Mesenchymal stem cell of the bone marrow (primary cell): Measurements from ENCODE around the gene SALL1.

DNA sequence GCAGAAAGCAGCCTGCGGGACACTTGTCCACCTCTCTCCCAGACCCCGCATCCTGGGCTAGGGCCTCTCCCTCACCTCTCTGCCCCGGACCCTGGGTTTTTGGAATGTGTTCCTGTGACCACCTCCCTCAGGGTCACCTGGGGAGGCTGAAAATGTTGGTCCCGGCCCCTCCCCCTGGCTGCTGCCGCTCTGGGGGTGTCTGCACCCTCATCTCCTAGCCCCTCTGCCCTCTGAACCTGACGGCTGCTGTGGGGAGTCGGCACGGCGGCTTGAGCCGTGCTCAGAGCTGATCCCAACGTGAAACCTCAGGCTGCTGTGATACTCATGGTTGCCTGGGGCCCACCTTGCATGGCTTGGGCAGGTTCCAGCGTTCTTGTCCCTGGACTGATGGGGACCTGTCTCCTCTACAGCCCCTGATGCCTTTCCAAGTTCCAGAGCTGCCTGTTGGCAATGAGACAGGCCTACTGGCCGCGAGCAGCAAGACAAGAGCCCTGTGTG lies 42.8 kb downstream of the ADCY7 start:
- CAGE, long polyA plus RNA, result no peak

- CAGE, long polyA plus RNA, result no peak
Observed at GRCh38 chr16:50314006-50315191, 48.0 kb downstream of the ADCY7 start.

GRCh38 chr16:50591672-50592924 lies 43.9 kb downstream of the NKD1 start:
- CAGE, long polyA plus RNA, result no peak

- CAGE, long polyA plus RNA, result no peak
Observed at GRCh38 chr16:50776024-50776339, 34.1 kb downstream of the CYLD start.

- CAGE, long polyA plus RNA, result no peak
Observed at GRCh38 chr16:51113576-51114285, 37.3 kb downstream of the SALL1 start.

- CAGE, long polyA plus RNA, result no peak
Observed at GRCh38 chr16:51151182-51152187, at the start of gene SALL1. Gene SALL1 (minus strand): TSS chr16:51151270.

GRCh38 chr16:51184542-51185385 lies 33.7 kb upstream of the SALL1 start:
- CAGE, long polyA plus RNA, result no peak

DNA sequence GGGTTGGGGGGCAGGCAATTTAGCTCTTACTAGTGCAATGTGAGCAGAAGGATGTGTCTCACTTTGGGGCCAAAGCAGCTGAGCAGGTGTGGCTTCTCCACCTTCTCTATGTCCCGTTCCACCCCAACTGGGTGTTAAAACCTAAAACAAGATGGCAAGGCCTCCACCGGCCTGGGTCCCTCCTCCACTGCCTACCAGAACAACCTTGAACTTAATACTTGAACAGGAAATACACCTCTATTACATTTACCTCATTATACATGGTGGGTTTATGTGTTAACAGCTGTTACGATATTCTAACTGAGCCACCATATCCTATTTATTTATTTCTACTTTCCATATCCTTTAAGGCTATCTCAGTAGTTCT lies 52.7 kb downstream of the TOX3 start:
- CAGE, long polyA plus RNA, result no peak

GRCh38 chr16:52498518-52499061 lies 48.4 kb downstream of the TOX3 start:
- CAGE, long polyA plus RNA, result no peak

- CAGE, long polyA plus RNA, result no peak
Observed at GRCh38 chr16:52611753-52612530, 65.0 kb upstream of the TOX3 start.

GRCh38 chr16:53065514-53066038 lies 10.8 kb downstream of the CHD9 start:
- CAGE, long polyA plus RNA, result no peak

DNA sequence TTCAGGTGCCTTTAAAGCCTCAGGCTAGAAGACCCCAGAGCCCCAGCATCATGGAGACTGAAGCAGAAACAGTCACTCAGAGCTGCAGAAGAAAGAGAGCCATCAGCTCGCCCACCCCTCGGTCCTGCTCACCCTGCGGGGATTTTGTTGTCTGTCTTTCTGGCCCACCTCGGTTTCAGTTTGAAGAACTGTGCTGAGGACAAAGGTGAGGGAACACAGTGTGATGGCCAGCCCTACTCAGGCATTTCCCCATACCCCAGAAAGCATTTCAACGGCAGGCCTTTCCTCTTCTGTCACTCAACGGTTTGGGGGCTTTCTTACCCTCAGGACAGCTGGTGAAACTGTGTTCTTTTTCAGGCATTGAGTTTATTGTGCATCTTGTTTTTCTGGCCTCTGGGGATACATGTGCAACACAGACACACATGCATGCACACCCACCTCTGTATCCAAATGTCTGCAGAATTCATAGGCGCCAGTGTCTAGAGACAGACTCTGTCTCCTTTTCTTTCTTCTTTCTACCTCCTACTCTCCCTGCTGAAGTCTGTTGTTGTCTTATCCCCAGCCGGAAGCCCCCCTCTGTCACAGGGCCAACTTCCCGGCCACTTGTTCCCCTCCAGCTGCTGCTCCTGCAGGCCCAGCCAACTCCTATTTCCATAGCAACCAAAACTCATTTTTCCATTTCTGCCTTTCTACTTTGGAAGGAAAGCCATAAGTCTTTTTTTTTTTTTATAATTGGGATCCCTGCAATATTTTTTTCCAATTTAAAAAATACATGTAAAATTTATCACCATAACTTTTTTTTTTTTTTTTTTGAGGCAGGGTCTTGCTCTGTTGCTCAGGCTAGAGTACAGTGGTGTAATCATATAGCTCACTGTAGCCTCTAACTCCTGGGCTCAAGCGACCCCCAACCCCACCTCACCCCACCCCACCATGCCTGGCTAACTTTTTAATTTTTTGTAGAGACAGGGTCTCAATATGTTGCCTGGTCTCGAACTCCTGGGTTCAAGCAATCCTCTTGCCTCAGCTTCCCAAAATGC lies 17.1 kb downstream of the CHD9 start:
- CAGE, long polyA plus RNA, result no peak

DNA sequence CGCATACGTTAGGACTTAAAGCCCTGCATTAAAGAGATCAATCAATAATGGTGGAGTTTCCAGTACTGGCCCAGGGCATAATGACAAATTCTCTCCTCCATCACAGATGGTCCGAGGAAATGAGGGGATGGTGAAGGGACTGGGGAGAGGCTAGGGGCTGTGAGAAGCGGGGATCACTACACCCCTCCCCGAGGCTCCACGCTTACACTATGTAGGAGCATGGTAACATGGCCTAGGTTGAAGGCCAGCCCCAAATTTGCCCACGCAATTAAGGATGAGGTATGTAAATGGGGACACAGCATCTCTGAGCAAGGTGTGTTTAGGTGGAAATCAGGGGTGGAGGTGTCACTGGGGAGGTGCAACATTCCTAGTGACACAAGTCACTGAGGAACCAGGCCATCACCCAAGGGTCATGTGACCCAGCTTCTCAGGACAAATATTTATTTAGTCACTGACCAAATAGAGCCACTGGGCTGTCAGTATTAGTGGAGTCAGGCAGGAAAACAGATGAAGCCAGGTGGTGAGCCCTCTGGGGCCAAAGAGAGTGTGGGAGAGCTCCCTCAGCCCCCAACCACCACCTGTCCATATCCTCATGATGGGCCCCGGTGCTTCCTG lies 8.2 kb upstream of the AKTIP start:
- CAGE, long polyA plus RNA, result no peak

DNA sequence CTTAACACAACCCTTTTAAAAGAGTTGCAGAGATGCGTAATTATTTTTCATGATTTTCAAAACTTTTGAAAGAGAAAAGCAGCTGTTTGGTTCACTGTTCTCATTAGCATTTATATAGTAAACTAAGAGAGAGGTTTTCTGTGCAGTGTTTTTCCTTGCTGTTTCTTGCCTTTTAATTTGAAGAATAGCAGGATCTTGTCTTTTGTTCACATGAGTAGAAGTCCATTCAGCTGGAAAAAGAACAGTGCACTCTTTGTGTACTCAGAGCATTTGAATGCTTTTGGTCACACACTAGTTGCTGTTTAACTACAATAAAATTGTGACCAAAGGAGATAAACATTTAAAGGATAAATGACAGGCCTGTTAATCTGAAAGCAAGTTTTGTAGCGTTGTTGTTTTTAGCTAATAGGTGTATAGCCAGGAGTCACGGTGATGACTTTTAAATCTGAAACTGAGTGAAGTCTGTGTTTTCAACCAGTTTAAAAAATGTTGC lies 52.7 kb downstream of the FTO start:
- CAGE, long polyA plus RNA, result no peak

GRCh38 chr16:53946959-53947612 lies 243.1 kb downstream of the FTO start:
- CAGE, long polyA plus RNA, result no peak

DNA sequence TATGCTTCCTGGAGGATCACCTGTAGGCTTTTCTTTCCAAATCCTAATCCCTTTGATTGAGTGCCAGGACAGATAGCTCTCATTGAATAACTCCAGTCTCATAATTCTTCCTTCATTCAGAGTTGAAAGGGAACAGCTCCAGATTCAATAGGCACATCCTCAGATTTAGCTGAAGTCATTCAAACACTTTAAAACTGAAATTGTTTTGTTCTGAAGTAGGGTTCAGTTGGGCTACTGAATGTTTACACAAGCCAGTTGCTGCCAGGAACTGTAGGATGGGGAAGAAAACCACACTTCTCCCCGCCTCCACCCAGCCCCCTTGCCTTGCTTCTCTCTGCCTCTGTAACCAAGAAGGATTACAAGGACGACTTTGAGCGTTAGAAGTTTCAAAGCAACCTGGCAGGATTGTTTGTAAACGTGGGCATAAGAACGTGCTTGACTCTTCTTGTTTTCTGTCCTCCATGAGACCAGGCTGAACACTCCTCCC lies 287.8 kb downstream of the FTO start:
- CAGE, long polyA plus RNA, result no peak

DNA sequence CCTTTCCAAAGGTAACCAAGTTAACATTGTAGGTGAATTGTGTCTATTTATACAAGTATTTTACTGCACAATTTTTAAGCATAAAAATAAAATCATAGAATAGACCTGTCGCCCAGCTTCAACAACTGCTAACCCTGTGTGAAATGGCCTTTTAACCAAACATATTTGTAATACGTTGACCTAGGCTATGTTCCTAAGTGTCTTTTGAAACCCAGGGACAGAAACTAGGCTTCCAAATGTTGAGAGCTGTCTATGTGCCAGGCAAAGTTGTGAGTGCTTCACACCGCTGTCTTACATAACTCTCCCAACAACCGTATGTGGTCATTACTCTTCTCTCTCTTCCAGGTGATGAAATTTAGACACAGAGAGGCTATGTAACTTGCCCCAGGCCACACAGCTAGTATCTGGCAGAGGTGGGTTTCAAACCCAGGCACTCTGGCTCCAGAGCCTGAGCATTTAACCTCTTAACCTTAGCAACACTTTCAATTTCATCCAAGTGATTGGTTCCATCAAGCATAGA lies 160.8 kb downstream of the IRX3 start:
- CAGE, long polyA plus RNA, result no peak

- CAGE, long polyA plus RNA, result no peak
Observed at GRCh38 chr16:54283637-54283866, 3.0 kb downstream of the IRX3 start.

DNA sequence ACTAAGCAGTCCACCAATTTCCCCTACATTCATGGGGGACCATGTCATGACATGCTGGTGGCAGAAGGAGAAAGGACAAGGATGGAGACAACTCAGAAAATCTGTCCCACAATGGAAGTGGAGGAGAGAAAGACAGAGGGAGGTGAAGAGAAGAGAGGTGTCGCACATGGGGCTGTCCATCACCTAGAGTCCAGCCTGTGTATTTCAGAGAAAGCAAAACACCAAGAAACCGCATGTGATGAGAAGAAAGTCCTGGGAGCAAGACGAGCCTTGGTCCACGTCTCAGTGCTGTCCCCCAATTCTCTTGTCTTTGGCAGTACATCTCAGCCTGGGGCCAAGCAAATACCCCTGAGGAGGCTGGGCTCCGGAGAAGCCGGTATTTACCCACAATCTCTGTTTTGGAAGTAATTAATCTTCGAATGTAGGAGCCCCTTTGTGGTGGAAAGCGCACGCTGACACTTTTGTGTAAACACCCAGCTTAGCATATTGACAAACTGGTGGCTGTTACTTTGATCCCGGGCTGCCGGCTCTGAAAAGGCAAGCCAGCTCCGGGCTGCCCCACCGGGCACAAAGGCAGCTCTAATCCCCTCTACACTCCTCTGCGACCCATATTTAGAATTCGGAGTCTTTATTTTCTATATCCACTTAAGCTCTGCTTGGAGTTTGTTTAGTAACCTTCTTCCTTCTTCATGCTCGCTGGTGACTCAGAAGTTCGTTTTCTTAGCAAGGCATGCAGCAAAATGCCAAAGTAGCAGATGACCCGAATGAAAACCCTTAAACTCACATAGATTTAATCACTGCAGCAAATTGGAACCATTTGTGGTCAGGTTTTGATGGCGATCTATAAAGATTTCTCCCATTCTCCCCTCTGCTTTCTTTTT lies 143.8 kb upstream of the IRX3 start:
- CAGE, long polyA plus RNA, result no peak

- CAGE, long polyA plus RNA, result no peak
Observed at GRCh38 chr16:54457025-54457372, 170.4 kb upstream of the IRX3 start.